Peritoneum (tissue), 1 donor: Measurements from ENCODE around the genes SKAP1, HOXB8, SNF8 and ZNF652.

DNA sequence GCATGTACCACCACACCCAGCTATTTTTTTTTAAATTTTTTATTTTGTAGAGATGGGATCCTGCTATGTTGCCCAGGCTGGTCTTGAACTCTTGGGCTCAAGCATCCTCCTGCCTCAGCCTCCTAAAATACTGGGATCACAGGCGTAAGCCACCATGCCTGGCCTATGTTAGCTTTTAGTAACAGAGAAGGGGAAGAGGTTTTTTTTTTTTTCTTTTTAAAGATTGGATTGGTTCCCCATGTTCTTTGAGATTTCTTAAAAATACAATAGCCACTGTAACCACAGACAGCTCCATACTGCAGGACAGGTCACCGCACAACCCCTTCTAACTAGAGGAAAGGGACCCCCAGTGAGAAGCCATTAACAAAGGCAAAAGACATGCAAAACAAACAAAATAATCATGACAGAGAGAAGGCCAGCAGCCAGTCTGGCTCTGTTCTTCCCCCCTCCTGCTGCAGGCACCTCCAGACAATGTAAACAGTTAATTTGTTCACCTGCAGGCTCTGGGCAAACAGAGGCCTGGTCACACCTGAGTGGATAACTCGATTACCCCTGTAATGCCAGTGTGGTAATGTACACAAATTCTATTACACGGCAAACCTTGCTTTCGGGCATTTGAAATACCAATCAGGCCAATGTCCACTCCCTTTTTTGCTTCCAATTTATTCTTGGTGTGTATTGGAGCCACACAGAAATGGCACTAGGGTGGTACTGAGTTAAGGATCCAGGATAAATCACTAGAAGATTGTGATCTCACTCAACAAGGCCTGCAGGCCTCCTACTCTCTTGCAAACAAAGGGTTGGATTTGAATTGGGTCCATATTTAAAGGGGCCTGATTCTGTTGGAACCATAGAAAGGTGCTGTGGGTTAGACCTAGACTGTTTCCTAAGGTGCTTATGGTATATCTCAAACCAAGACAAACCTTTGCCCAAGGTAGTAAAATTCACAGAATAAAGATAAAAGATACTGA is 53.0 kb downstream of the SNX11 start:
- PRO-cap = no peak

GRCh38 chr17:48240950-48241457 is 133.4 kb downstream of the SNX11 start:
- PRO-cap = no peak

GRCh38 chr17:48310692-48311489 is 119.1 kb downstream of the SKAP1 start:
- PRO-cap = no peak

DNA sequence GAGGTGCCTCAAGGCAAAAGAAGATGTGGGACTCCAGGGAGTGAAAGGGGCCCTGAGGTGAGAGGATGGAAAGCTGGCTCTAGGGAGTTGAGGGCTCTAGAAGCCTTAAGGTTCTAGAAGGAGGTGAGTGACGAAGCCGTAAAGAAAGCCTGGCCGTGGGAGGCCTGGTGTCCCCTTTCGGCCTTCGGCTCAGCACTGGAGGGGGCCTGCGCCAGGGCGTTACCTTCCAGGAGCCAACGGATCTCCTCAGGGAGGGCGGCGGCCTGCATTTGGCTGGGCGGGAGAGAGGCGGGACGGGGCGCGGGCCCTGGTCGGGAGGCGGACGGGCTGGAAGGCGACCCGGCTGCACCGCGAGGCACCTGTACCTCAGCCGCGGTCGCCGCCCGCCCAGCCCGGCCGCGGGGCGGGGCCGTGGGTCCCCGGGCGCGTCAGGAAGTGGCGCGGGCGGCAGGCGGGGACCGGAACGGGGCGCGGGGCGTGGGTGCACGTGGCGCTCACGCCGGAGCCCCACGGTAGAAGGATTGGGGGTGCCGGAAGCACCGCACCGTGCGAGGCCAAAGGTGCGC is at the start of gene SKAP1:
Gene SKAP1 (minus strand): TSS at position 363 of the 566 bp plus-strand sequence.
- PRO-cap = no peak

GRCh38 chr17:48539166-48539681 is 5.7 kb downstream of the HOXB2 start:
- PRO-cap = no peak

GRCh38 chr17:48570561-48571632 is 7.3 kb downstream of the HOXB4 start:
- PRO-cap = no peak

DNA sequence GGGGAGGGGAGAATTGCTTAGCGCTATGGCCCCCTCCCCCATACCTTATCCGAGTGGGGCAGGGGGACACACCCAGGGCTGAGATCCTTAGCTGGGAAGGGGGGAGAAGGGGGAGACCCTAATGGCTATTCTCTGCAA is 924 bp downstream of the HOXB7 start:
- PRO-cap = no peak

DNA sequence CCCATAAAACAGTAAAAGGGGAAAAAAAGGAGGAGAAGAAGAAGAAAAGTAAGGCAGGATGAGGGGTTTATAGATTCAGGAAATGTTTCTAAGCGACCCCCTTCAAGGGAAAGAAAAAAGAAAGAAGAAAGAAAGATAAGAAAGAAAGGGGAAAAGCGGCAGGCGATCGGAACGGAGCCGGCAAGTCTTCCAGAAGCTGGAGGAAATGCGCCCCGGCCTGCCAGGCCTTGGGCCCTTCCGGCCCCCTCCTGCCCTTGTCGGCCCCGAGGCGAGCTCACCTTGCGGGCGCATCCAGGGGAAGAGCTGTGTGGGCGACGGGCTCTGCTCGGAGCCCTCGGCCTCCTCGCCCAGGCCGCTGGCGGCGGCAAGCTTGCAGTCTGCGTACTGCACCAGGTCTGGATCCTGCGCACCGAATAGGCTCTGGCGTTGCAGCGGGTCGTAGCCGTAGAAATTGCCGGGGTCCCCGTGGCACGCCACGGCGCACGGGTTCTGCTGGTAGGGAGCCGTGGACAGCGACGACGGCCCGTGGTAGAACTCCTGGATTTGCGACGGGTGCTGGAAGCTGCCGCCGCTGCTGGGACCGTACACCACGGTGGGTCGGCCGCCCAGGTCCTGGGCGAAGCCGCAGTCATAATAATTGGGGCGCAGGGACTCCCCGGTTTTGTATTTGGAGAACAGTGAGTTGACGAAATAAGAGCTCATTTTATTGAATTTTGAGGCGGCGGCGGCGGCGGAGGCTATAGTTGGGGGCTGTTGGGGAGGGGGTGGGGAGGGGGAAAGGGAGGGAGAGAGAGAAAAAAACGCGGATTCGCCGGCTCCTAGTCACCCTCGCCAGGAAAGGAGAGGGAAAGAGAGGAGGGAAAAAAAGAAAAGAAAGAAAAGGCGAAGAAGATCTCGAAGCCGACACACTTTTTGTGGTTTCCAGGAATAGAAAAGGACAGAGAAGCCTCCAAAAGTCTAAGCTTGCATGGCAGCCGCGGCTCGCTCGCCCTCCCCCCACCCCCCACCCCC is 784 bp downstream of the HOXB8 start:
- PRO-cap = no peak

- PRO-cap = no peak
Measured at GRCh38 chr17:48615014-48615369, at the start of gene HOXB8. TSS of gene HOXB8 (minus strand) at chr17:48615292.

DNA sequence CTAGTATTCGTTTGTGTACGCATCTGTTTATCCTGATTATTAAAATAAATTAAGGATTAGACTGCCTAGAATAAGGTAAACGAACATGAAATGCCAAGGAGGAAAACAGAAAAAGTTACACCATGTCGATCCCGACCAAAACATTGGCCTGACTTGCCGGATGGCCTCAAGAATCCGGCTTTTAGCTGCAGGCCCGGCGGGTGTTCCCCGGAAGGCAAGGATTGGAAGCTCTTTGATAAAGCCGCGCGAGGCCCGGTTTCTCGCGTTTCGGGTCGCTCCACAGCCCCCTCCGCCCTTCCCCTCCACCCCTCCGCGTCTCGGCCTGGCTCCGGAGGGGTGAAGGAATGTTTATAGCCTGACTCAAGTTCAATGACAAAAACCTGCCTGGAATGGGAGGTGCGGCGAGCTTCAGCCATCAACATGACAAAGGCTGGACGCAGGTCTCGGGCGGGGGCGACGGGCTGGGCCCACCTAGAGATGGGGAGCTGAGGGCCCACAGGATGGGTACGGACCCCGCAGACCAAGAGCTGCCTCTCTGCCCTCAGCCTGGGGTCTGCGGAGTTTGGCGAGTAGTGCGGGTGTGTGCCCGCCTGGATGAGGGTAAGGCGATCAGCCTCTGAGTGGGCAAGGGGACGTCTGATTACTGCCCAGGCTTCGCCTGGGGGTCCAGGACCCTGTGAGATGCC is 2.6 kb downstream of the PRAC1 start:
- PRO-cap = no peak

- PRO-cap = no peak
Measured at GRCh38 chr17:48791688-48792048, 25.4 kb downstream of the TTLL6 start.

- PRO-cap = no peak
Measured at GRCh38 chr17:48894390-48895236, 2.0 kb downstream of the ATP5MC1 start.

- PRO-cap = bidirectional peak, plus-strand start at chr17:48944928, minus-strand start at chr17:48944811
Measured at GRCh38 chr17:48944289-48945568, at the start of gene SNF8. TSS of gene SNF8 (minus strand) at chr17:48944842.

GRCh38 chr17:48949187-48949649 is 4.6 kb upstream of the SNF8 start:
- PRO-cap = no peak

- PRO-cap = no peak
Measured at GRCh38 chr17:48972313-48972912, 4.0 kb upstream of the GIP start.

DNA sequence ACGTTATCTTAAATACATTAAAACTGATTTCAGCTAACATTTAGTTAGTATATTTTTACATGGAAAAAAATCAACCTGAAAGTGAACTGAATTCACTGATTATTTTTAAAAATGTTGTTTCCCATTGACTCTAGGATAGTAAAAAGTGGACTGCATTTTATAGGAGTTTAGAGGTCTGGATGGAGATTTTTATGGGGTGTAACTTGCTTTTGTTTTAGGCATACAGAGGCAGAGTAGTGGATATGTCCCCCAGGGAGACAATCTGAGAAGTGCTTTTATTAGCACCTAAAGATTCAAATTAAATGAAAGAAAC is 2.8 kb upstream of the IGF2BP1 start:
- PRO-cap = no peak

- PRO-cap = no peak
Measured at GRCh38 chr17:49101176-49101734, 31.3 kb upstream of the B4GALNT2 start.

DNA sequence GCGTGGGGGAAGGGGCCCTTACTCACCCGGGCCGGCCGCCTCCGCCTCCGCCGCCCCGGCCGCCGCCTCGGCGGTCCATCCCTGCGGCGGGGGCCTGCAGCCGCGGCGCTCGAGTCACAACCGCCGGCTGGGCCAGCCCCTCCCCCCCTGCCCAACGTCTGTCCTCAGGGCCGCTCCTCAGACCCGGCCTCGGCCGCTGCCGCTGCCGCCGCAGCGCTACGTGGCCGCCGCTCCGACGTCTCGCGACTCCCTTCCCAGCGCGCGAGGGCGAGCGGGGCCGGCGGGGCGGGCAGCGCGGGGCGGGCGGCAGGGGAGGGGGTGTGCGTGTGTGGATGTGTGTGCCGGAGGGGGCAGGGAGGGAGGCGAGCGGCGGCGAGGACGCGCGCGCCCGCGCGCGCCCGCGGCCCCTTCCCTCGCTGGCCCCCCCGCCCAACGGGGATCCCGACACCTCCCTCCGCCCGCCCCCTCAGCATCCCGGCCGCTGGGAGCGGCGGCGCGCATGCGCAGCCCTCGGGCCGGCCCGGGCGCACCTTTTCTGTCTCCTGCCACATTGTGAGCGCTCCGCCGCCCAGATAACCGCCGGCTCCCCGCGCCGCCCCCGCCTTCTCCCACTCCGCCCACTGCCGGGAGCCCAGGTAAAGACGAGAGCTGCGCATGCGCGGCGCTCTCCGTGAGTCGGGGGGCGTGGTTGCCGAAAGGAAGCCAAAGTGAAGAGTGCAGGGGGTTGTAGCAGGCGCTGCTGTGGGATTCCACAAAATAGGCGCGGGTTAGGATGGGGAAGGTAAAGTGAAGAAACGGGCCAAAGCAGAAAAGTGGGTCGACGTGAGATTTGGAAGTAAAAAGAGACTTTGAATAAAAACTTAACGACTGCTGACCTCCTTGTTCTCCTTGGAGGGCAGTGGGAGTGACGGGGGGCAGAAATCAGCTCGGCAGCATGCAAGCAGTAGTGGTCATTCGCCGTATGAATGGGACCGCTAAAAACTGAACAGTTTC is at the start of gene ZNF652:
Gene ZNF652 (minus strand): TSS at position 368 of the 993 bp plus-strand sequence.
- PRO-cap = no peak

DNA sequence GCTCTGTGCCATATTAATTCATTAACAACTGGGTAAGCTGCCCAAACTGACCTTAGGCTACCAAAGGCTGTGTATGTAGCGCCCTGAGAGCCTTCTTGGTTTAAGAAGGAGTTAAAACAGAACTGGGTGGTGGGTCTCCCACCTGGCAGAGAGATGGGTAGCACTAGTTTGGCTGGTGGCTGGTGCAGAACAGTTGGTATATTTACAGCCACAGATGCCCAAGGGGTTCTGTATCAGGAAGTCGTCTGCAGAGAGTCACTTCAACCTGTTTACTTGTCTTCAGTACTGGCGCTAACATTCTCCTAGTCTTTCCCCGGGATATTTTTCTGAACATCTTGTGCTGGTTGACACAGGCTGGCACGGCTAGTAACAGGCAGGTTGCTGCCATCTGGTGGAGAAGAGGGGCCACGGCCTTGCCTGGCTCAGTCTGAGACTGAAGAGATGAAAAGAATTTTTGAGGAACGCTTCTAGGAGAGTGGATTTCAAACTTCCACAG is 19.8 kb downstream of the PHB1 start:
- PRO-cap = no peak

DNA sequence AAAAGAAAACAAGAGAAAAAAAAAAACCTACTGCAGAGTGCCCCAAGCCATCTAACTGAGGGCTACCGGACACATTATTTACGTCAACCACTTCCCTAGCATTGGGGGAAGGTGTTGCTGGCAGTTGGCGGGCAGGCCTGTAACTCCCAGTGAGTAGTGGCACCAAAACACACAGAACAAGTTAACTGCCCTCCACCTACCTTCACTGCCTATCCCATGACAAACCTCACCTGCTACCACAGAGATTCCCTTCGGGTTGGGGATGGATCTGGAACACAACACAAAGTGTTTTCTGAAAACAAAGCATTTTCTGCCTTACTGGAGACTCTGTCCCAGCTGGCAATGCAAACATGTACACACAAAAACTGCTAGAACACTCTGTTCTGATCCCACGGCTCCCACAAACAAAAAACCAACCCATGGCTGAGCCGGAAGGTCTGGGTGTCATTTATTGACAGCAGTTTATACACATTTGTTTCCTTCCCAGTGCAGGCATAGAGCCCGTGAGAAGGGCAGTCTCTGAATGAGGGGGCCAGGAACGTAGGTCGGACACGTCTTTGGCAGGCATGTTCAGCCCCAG is 11.0 kb downstream of the PHB1 start:
- PRO-cap = no peak